GM12878 (cell line): ENCODE measurements around the genes AFTPH and CEP68.

GRCh38 chr2:64522767-64523324 is 1.3 kb upstream of the AFTPH start:
- RAMPAGE, long total RNA, result no peak
- RRBS, 2 experiments, result no CpG with 5 or more reads among the region's 11 CpGs
CAGE:
- cytosol, long polyA minus RNA, result no peak
- cytosol, long polyA plus RNA, result no peak
- long polyA plus RNA, result no peak
- nucleolus, long total RNA, result no peak
- nucleus, long polyA plus RNA, result no peak
- nucleus, long total RNA, result no peak

DNA sequence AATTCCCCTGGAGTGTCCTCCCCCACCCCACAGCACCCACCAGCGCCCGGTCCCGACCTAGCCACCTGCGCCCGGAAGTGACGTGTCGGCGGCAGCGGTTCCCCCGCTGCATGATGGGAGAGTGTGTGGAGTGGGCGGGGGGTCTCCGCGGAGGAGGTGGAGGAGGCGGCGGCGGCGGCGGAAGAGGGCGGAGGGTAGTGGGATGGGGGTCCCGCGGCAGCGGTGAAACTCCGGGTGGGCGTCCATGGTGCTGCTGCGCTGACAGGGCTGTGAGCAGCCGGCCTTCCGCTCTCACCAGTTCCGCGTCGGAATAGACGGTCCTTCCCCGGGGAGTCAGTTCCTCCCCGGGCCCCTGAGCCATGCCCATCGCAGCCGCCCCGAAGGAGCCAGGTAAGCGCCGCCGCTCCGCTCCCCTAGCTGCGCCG is at the start of gene AFTPH:
Gene AFTPH, plus strand, starts transcription at position 106 of the 425 bp plus-strand sequence.
- RAMPAGE, long total RNA, result start-site peak on the plus strand centred at position 227 of the sequence, 158 bp wide, 210 and 349 reads in 2 replicates
- RRBS, 2 experiments, result 1 to 2% methylated on average over 14 of the region's 42 CpGs
CAGE:
- cytosol, long polyA minus RNA, result start-site peak on the plus strand centred at position 215 of the sequence, 39 bp wide, 311 reads; start-site peak on the plus strand centred at position 323 of the sequence, 41 bp wide, 124 reads
- cytosol, long polyA plus RNA, result start-site peak on the plus strand centred at position 265 of the sequence, 257 bp wide, 390 and 526 reads in 2 replicates
- long polyA plus RNA, result start-site peak on the plus strand centred at position 273 of the sequence, 198 bp wide, 242 and 454 reads in 2 replicates
- nucleolus, long total RNA, result no peak
- nucleus, long polyA plus RNA, result start-site peak on the plus strand centred at position 227 of the sequence, 268 bp wide, 337 and 549 reads in 2 replicates
- nucleus, long total RNA, result no peak

- RAMPAGE, long total RNA, result no peak
- RRBS, 2 experiments, result no CpG with 5 or more reads among the region's 1 CpG
CAGE:
- cytosol, long polyA minus RNA, result no peak
- cytosol, long polyA plus RNA, result no peak
- long polyA plus RNA, result no peak
- nucleolus, long total RNA, result no peak
- nucleus, long polyA plus RNA, result no peak
- nucleus, long total RNA, result no peak
These were observed 12.9 kb downstream of the AFTPH start for GRCh38 chr2:64537034-64537336.

GRCh38 chr2:64685217-64685765 is 31.6 kb upstream of the SERTAD2 start:
- RAMPAGE, long total RNA, result no peak
- RRBS, 2 experiments, result no CpG with 5 or more reads among the region's 1 CpG
CAGE:
- cytosol, long polyA minus RNA, result no peak
- cytosol, long polyA plus RNA, result no peak
- long polyA plus RNA, result no peak
- nucleolus, long total RNA, result no peak
- nucleus, long polyA plus RNA, result no peak
- nucleus, long total RNA, result no peak

DNA sequence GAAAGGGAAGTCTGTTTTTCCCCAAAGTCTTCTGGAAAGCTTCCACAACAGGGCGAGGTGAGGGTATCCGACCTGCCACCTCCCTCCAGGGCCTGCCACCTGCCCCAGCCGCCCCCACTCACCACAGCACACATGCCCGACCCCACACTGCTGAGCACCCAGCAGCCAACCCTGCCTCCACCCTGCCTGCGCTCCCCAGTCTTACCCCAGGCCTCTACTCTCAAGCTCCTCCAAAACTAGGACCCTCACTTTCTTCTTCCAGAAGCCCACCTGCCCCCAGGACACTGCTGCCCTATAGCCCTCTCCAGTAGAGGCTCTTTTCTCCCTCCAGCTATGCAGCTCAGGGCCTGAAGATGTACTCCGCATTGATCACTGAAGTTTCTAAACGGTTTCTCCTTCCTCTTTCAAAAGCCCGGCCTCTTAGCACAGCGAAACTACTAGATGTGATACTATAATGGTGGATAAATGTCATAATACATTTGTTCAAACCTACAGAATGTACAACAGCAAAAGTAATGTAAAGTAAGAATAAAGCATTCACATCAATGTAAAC is 128.8 kb upstream of the SLC1A4 start:
- RAMPAGE, long total RNA, result no peak
- RRBS, 2 experiments, result no CpG with 5 or more reads among the region's 9 CpGs
CAGE:
- cytosol, long polyA minus RNA, result no peak
- cytosol, long polyA plus RNA, result no peak
- long polyA plus RNA, result no peak
- nucleolus, long total RNA, result no peak
- nucleus, long polyA plus RNA, result no peak
- nucleus, long total RNA, result no peak

- RAMPAGE, long total RNA, result no peak
- RRBS, 2 experiments, result no CpG with 5 or more reads among the region's 7 CpGs
CAGE:
- cytosol, long polyA minus RNA, result no peak
- cytosol, long polyA plus RNA, result no peak
- long polyA plus RNA, result no peak
- nucleolus, long total RNA, result start-site peak on the plus strand at chr2:64938062-64938260, 24 reads
- nucleus, long polyA plus RNA, result no peak
- nucleus, long total RNA, result no peak
These were observed 51.3 kb upstream of the SLC1A4 start for GRCh38 chr2:64937948-64938259.

- RAMPAGE, long total RNA, result start-site peak on the plus strand at chr2:65056409-65056452, 126 and 89 reads in 2 replicates
- RRBS, 2 experiments, result under 1% methylated on average over 32 of the region's 92 CpGs
CAGE:
- cytosol, long polyA minus RNA, result no peak
- cytosol, long polyA plus RNA, result no peak
- long polyA plus RNA, result start-site peak on the plus strand at chr2:65056394-65056453, 100 and 53 reads in 2 replicates
- nucleolus, long total RNA, result no peak
- nucleus, long polyA plus RNA, result no peak
- nucleus, long total RNA, result no peak
These were observed at the start of gene CEP68 for GRCh38 chr2:65056326-65057400. CEP68 (plus strand) TSS chr2:65056416.

DNA sequence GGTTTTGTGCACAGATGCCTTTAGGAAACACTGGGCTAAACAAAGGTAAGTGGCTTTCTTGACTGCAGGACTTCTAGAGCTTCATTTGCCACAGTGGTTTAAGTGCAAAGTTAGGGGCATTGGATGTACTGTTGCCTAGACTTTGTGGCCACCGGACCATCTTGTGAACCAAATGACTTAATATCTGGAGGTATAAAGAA is 17.0 kb downstream of the CEP68 start:
- RAMPAGE, long total RNA, result no peak
- RRBS, 2 experiments, result no CpG with 5 or more reads among the region's 1 CpG
CAGE:
- cytosol, long polyA minus RNA, result no peak
- cytosol, long polyA plus RNA, result no peak
- long polyA plus RNA, result no peak
- nucleolus, long total RNA, result no peak
- nucleus, long polyA plus RNA, result no peak
- nucleus, long total RNA, result no peak

DNA sequence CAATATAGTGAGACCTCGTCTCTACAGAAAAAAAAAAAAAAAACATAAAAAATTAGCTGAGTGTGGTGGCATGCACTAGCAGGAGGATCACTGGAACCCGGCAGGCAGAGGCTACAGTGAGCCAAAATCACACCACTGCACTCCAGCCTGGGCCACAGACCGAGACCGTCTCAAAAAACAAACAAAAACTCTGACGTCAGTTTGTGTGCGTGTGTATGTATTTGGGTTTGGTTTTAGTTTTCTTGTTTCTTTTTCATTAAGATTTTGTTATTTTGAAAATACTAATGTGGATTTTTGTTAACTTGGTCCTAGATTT is 19.0 kb downstream of the CEP68 start:
- RAMPAGE, long total RNA, result no peak
- RRBS, 2 experiments, result no CpG with 5 or more reads among the region's 6 CpGs
CAGE:
- cytosol, long polyA minus RNA, result no peak
- cytosol, long polyA plus RNA, result no peak
- long polyA plus RNA, result no peak
- nucleolus, long total RNA, result no peak
- nucleus, long polyA plus RNA, result no peak
- nucleus, long total RNA, result no peak

GRCh38 chr2:65081811-65082309 is 25.6 kb downstream of the CEP68 start:
- RAMPAGE, long total RNA, result no peak
- RRBS, 2 experiments, result no CpG with 5 or more reads among the region's 9 CpGs
CAGE:
- cytosol, long polyA minus RNA, result no peak
- cytosol, long polyA plus RNA, result no peak
- long polyA plus RNA, result no peak
- nucleolus, long total RNA, result no peak
- nucleus, long polyA plus RNA, result no peak
- nucleus, long total RNA, result no peak

GRCh38 chr2:65129195-65129852 is 582 bp downstream of the RAB1A start:
- RAMPAGE, long total RNA, result no peak
- RRBS, 2 experiments, result under 1 to 3% methylated on average over 10 of the region's 32 CpGs
CAGE:
- cytosol, long polyA minus RNA, result no peak
- cytosol, long polyA plus RNA, result no peak
- long polyA plus RNA, result no peak
- nucleolus, long total RNA, result no peak
- nucleus, long polyA plus RNA, result no peak
- nucleus, long total RNA, result no peak

GRCh38 chr2:65204548-65204876 is 23.1 kb upstream of the ACTR2 start:
- RAMPAGE, long total RNA, result no peak
- RRBS, 2 experiments, result no CpG with 5 or more reads among the region's 1 CpG
CAGE:
- cytosol, long polyA minus RNA, result no peak
- cytosol, long polyA plus RNA, result no peak
- long polyA plus RNA, result no peak
- nucleolus, long total RNA, result no peak
- nucleus, long polyA plus RNA, result no peak
- nucleus, long total RNA, result no peak

GRCh38 chr2:65227005-65227278 is 689 bp upstream of the ACTR2 start:
- RAMPAGE, long total RNA, result no peak
- RRBS, 2 experiments, result no CpG with 5 or more reads among the region's 6 CpGs
CAGE:
- cytosol, long polyA minus RNA, result no peak
- cytosol, long polyA plus RNA, result no peak
- long polyA plus RNA, result no peak
- nucleolus, long total RNA, result no peak
- nucleus, long polyA plus RNA, result no peak
- nucleus, long total RNA, result no peak

GRCh38 chr2:65247962-65248765 is 20.5 kb downstream of the ACTR2 start:
- RAMPAGE, long total RNA, result no peak
- RRBS, 2 experiments, result no CpG with 5 or more reads among the region's 14 CpGs
CAGE:
- cytosol, long polyA minus RNA, result no peak
- cytosol, long polyA plus RNA, result no peak
- long polyA plus RNA, result no peak
- nucleolus, long total RNA, result no peak
- nucleus, long polyA plus RNA, result no peak
- nucleus, long total RNA, result no peak

- RAMPAGE, long total RNA, result no peak
- RRBS, 2 experiments, result no CpG with 5 or more reads among the region's 6 CpGs
CAGE:
- cytosol, long polyA minus RNA, result no peak
- cytosol, long polyA plus RNA, result no peak
- long polyA plus RNA, result no peak
- nucleolus, long total RNA, result no peak
- nucleus, long polyA plus RNA, result no peak
- nucleus, long total RNA, result no peak
These were observed 42.9 kb downstream of the ACTR2 start for GRCh38 chr2:65270358-65271007.

DNA sequence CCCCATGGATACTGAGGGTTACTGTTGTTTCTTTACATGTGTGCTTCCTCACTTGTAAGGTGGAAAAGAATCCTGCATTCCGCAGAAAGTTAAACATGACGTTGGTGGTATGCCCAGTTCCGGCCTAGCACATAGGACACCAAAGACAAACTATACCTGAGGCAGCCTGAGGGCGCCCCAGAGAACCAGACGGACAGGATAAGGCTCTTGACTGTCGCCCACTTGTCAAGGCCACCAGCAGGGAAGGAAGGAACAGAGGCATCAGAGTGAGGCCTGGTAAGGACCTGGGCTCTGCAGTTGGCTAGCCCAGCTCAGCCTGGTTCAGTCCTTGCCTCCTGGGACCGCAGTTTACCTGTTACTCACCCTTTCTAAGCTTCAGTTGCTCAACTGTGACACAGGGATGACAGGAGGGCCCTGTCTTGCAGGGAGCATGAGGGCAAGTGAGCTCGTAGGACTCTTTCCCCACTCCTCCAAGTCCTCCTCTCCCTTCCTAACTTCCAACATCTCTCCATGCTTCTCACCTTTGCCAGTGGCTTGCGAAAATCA is 82.1 kb downstream of the ACTR2 start:
- RAMPAGE, long total RNA, result no peak
- RRBS, 2 experiments, result no CpG with 5 or more reads among the region's 9 CpGs
CAGE:
- cytosol, long polyA minus RNA, result no peak
- cytosol, long polyA plus RNA, result no peak
- long polyA plus RNA, result no peak
- nucleolus, long total RNA, result no peak
- nucleus, long polyA plus RNA, result no peak
- nucleus, long total RNA, result no peak

- RAMPAGE, long total RNA, result no peak
- RRBS, 2 experiments, result no CpG with 5 or more reads among the region's 20 CpGs
CAGE:
- cytosol, long polyA minus RNA, result no peak
- cytosol, long polyA plus RNA, result no peak
- long polyA plus RNA, result no peak
- nucleolus, long total RNA, result no peak
- nucleus, long polyA plus RNA, result no peak
- nucleus, long total RNA, result no peak
These were observed 84.2 kb downstream of the ACTR2 start for GRCh38 chr2:65311520-65312471.

DNA sequence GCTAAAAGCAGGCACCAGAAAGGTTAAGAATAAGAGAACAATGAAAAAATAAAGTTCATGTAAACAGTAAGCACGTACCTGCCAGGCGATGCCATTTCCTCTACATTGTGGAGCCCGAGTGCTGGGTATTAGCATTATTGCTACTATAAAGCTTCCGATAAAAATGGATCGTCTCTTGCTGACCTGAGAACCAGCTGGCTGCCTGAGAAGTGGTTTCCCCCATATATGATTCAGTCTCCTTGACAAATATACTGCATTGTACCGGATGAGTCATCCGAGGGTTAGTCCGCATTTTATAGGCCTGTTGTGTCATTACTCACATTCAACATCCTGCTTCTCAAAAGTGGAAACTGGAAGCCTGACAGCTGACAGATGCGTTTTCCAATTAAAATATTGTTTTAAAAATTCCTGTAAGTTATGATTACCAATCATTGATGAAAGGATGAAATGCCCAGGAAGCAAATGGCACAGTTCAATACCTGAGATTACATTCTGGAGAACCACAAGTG is 65.8 kb downstream of the SPRED2 start:
- RAMPAGE, long total RNA, result no peak
- RRBS, 2 experiments, result no CpG with 5 or more reads among the region's 9 CpGs
CAGE:
- cytosol, long polyA minus RNA, result no peak
- cytosol, long polyA plus RNA, result no peak
- long polyA plus RNA, result no peak
- nucleolus, long total RNA, result no peak
- nucleus, long polyA plus RNA, result no peak
- nucleus, long total RNA, result no peak

GRCh38 chr2:65566660-65567189 is 134.3 kb upstream of the SPRED2 start:
- RAMPAGE, long total RNA, result no peak
- RRBS, 2 experiments, result 28 to 68% methylated on average over 4 of the region's 13 CpGs
CAGE:
- cytosol, long polyA minus RNA, result no peak
- cytosol, long polyA plus RNA, result no peak
- long polyA plus RNA, result no peak
- nucleolus, long total RNA, result no peak
- nucleus, long polyA plus RNA, result no peak
- nucleus, long total RNA, result no peak

DNA sequence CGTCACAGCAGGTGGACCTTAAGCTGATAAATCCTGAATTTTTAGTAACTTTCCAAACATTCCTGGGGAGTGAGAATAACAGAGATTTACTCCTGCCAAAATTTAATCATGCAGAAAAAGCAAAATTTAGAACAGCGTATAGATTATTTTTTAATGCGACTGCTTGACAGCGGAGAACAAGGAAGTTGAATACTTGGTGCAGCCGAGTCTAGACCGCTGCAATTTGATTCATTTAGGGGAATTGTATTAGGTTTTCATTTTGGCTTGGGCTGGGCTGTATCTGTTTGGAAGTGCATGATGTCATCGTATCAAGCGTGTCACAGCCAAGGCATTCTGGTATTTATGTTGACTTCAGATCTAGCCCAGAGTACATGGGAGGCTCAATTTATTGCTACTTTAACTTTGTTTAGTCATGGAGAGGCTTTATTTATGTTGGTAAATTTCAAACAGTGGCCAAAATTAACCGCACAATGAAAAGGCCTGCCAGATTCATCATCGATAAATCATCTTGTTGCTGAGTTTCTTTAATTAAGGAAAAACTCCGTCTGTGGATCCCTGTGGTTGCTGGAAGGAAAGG is 230.2 kb upstream of the SPRED2 start:
- RAMPAGE, long total RNA, result no peak
- RRBS, 2 experiments, result no CpG with 5 or more reads among the region's 11 CpGs
CAGE:
- cytosol, long polyA minus RNA, result no peak
- cytosol, long polyA plus RNA, result no peak
- long polyA plus RNA, result no peak
- nucleolus, long total RNA, result no peak
- nucleus, long polyA plus RNA, result no peak
- nucleus, long total RNA, result no peak